Cardiac fibroblast (primary cell): Measurements from ENCODE around the gene PLCB4.

- RRBS: no CpG with 5 or more reads among the region's 9 CpGs
Measured at GRCh38 chr20:8214010-8214625, 82.1 kb downstream of the PLCB1 start.

DNA sequence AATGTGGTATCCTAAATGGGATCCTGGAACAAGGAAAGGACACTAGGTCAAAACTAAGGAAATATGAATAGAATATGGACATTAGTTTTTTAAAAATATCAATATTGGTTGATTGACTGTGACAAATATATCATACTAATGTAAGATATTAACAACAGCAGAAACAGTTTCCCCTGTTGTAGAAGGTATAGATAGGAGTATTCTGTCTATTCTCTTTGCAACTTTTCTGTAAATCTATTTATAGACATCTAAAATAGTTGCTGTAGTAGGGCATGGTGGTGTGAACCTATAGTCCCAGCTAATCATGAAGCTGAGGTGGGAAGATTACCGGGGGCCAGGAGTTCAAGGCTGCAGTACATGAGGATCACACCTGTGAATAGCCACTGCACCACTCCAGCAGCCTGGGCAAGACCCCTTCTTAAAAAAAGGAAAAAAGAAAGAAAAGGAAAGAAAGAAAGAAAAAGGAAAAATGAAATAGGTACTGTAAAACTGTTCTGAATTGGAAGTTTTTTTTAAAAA lies 276.0 kb downstream of the PLCB1 start:
- RRBS: no CpG with 5 or more reads among the region's 1 CpG

DNA sequence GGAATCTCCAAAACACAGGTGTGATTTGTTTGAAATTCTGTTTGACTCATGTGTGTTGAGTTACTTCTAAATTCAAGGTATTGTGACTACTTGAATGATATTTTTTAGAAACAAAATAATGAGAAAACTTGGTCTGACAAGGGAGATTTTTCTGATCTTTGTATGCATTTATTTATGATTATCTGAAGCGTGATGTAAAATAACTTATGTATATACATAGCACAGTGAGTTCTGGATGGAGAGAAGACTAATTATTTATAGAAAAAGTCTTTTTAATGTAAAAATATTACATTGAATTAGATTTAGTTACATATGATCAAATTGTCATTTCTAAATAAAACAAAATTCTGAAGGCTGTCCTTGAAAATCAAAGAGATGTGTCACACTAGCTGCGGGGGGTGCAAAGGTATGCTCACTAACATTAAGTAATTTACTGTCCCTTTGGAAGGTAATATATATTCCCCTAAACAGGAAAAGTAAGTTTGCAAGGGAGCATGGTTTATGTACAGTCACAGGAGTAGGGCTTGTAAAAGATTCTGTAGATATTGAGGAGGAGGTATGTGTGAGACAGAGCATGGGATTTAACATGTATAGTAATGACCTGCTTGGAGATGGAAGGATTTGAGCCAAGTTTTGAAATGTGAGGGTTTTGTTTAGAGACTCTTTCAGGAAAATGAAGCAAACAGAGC lies 284.2 kb downstream of the PLCB1 start:
- RRBS: no CpG with 5 or more reads among the region's 2 CpGs

DNA sequence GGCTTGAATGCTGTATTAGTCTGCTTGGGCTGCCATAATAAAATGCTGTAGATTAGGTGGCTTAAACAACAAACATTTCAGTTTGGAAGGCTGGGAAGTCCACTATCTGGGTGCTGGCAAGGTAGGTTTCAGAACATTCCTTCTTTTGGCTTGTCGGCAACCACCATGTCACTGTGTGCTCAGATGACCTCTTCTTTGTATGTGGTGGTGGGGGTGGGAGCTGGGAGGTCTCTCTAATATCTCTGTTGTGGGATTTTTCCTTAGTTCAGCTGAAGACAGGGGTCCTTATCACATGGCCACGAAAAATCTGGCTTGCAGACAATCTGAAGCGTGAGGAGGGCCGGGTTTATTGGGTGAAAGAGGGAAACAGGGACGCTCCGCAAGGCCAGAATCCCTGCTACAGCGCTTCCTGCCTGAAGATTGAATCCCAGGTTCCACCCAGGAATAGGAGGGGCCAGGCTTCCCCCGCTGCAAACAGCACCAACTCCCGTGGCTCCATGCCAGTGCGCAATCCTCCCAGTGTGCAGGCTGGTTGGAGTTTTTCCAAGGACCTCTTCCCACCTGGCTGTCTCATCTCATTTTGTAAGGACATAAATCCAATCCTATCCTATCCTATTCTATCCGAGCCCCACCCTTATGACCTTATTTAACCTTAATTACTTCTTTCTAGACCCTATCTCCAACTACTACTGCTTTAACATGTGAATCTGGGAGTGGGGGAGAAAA lies 299.9 kb downstream of the PLCB1 start:
- RRBS: no CpG with 5 or more reads among the region's 11 CpGs

- RRBS: no CpG with 5 or more reads among the region's 5 CpGs
Measured at GRCh38 chr20:8472591-8473422, 340.7 kb downstream of the PLCB1 start.

DNA sequence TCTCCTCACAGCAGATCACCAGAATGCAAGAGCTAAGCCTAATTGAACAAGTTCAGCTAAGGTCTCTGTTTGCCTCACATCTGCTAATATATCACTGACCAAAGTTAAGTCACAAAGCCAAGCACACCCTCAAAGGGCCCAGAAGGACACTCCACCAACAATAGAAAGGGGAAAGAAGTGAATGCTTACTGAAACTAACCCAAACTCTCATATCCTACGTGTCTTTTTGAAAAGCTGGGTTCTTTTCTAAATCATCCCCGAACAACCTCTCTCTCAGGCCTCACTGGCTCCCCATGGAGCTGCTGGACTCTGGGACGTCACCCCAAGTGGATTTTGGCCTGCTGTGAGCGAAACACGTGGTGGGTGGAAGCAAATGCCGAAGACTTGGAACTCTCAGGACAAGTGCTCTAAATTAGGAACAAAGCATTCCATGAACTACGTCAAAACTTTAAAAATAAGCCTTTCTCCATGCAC lies 167.5 kb upstream of the PLCB4 start:
- RRBS: no CpG with 5 or more reads among the region's 7 CpGs

GRCh38 chr20:9068769-9069888 lies at the start of gene PLCB4:
Gene PLCB4 (plus strand): TSS chr20:9069087.
- RRBS: 3% methylated on average over 13 of the region's 89 CpGs

DNA sequence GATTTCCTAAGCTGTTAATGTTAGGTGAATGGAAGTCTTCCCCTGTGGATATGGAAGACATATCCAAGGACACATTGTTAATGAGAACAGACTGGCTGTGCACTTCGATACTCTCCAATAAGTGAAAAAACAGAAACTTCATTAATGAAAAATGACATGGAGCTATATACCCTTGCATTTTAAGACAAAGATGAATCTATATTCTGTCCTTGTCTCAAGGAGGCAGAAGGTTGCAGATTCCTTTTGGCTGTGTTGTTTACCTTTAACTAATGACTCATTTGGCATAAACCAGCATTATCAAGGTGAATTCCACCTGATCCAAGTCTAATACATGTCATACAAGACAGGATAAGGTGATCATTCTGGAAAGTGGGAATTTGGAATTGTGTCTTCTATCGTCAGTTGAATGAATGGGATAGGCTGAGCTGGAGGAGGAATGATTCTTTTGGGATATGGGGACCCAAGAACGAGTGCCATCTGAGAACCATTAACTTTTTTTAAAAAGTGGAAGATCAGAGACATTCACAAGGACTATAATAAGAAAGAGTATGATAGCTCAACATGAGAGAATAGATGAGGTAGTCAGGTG lies 192.9 kb downstream of the PLCB4 start:
- RRBS: no CpG with 5 or more reads among the region's 3 CpGs

DNA sequence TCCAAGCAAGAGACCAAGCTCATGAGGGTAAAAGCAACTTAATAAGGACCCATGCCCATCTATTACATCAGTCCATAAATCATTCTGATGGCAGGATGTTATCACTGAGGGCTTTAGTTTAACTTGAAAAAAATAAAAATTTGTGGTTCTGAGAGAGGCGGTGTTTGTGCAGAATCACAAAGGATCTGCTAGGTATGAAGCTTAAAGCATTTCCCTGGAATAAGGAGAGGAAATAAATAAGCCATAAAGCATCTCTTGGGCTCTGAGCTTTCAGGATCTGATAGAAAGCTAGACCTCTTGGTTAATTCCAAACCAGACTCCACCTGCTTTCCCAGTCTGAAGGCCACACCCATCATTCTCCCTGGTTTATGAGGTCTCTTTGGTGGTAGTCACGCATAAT lies 184.5 kb upstream of the LAMP5 start:
- RRBS: no CpG with 5 or more reads among the region's 2 CpGs

- RRBS: no CpG with 5 or more reads among the region's 6 CpGs
Measured at GRCh38 chr20:9538176-9538731, 23.9 kb downstream of the LAMP5 start.

- RRBS: no CpG with 5 or more reads among the region's 12 CpGs
Measured at GRCh38 chr20:10131687-10132568, 86.7 kb upstream of the SNAP25 start.

GRCh38 chr20:10447096-10447571 lies 12.0 kb downstream of the SLX4IP start:
- RRBS: no CpG with 5 or more reads among the region's 3 CpGs

DNA sequence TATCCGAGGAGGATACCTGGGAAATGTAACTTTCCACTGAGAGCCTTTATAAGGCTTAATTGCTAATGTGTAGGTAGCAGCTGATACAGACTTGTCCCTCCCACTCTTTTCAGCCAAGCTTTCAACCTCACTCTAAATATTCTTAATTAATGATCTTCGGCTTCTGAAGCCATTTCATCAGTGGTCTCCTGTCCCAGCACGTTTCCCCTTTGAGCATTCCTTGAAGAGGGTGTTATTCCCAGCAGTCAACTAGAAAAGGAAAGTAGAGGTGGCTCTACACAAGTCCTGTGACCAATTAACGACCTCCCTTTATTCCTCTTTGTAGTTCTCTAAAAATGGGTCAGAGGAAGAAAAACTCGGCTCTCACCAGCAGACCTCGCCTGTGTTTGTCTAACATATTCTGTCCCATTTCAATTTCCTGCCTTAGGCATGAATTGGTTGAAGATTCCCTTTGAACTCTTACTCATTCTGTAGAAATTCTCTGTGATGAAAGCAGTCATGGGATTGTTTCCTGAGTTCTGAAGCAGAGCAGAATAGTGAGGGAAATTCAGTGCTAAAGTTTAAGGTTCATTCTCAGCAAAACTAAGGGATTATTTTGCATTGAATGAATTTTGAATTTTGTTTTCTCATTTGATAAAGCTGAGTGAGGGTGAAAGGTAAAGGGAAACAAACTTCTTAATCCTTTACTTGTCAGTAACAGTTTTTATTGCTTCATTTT lies 105.5 kb downstream of the SLX4IP start:
- RRBS: no CpG with 5 or more reads among the region's 6 CpGs

- RRBS: 1% methylated on average over 7 of the region's 36 CpGs
Measured at GRCh38 chr20:10671897-10672414, 1.8 kb downstream of the JAG1 start.

DNA sequence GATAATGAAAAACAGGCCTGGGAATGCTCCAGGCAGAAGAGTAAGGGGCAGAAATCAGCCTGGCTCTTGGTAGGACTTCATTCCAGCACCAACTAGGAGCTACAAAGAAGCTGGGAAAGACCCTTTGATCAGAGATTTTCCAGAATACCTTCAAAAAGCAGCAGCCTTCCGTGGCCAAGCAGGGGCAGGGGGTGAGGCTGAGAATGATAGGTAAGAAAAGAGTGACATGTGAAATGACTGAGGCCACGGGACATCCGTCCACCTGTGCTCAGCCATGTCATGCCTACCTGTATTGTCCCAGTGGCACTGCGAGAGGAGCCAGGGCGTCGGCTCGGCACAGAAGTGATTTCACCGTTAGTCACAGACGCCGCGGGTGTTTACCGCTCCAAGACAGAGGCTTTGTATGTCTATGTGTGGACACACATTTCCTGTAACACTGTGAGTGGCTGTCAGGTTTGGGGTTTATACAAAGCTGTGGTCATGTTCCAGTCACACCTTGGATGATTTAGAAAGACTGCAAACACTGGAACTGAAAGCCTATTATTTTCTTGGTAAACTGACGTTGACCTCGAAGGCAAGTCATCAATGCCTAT lies 32.0 kb upstream of the JAG1 start:
- RRBS: no CpG with 5 or more reads among the region's 14 CpGs

DNA sequence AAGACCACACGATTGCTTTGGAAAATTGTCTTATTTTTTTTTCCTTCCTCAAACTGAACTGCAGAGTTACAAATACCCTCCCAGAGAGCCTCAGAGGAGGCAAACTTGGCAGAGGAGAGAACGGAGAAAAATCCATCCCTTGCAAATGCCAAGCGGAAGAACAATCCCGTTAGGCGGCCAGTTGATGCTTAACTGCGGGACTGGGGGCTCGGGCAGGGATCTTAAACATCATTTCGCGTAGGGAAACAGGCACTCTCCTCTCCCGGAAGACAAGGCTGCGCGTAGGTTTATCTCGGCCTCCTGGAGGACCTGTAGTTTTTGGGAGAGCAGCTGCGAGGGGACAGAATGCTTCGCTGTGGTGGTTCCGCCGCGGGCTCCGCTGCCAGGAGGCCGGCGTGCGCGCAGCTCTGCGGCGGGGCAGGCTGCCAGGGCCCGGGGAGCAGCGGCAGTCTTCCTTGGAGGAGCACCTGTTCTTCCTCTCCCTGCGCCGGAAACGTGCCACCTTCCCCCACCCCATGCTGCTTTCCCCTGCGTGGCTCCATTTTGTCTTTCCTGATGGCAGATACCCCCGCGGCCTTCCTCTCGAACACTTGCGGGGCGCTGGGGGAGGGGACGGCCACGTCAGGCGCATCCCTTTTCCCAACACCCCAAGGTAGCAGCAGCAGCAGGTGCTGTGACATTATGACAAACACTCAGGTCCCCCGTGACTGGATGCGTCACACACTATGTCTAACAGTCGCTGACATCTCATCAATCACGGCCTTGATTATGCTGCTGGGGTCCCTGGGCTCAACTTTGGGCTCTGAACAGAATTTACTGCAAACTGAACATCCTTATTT lies 230.8 kb upstream of the BTBD3 start:
- RRBS: 2% methylated on average over 10 of the region's 43 CpGs

DNA sequence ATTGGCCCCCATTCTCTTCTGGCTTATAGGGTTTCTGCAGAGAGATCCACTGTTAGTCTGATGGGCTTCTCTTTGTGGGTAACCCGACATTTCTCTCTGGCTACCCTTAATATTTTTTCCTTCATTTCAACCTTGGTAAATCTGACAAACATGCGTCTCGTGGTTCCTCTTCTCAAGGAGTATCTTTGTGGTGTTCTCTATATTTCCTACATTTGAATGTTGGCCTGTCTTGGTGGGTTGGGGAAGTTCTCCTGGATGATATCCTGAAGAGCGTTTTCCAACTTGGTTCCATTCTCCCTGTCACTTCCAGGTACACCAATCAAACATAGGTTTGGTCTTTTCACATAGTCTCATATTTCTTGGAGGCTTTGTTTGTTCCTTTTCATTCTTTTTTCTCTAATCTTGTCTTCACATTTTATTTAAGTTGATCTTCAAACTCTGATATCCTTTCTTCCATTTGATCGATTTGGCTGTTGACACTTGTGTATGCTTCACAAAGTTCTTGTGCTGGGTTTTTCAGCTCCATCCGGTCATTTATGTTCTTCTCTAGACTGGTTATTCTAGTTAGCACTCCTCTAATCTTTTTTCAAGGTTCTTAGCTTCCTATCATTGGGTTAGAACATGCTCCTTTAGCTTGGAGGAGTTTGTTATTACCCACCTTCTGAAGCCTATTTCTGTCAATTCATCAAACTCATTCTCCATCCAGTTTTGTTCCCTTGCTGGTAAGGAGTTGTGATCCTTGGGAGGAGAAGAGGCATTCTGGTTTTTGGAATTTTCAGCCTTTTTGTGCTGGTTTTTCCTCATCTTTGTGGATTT lies 158.5 kb downstream of the ISM1 start:
- RRBS: no CpG with 5 or more reads among the region's 6 CpGs

- RRBS: no CpG with 5 or more reads among the region's 3 CpGs
Measured at GRCh38 chr20:13808608-13809511, 24.0 kb downstream of the NDUFAF5 start.

DNA sequence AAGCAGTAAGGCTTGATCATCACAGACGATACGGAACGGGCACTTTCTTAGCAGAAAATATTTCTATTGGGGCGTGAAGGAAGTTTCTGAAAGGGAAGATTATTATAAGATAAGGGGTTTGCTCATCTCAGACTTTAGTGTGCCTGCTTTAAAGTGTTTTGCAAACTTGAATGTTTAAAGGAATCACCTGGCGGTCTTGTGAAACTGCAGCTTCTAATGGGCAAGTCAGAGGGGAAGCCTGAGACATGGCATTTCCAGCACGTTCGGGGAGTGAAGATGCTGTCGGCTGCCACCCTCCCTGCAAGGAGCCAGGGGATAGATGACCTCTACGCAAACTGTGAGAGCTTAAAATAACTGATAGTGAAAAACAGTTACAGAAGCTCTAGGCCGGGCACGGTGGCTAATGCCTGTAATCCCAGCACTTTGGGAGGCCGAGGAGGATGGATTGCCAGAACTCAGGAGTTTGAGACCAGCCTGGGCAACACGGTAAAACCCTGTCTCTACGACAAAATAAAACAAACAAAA lies 2.2 kb upstream of the KIF16B start:
- RRBS: no CpG with 5 or more reads among the region's 14 CpGs